Left common carotid artery plus branches (tissue), 1 donor: ENCODE measurements around a stretch of chr13.

GRCh38 chr13:55577399-55578484 lies 1563.0 kb upstream of the PRR20A start:
- PRO-cap, result no peak

- PRO-cap, result no peak
Observed at GRCh38 chr13:55660031-55660633, 1480.6 kb upstream of the PRR20A start.

GRCh38 chr13:55879718-55880179 lies 1261.0 kb upstream of the PRR20A start:
- PRO-cap, result no peak

DNA sequence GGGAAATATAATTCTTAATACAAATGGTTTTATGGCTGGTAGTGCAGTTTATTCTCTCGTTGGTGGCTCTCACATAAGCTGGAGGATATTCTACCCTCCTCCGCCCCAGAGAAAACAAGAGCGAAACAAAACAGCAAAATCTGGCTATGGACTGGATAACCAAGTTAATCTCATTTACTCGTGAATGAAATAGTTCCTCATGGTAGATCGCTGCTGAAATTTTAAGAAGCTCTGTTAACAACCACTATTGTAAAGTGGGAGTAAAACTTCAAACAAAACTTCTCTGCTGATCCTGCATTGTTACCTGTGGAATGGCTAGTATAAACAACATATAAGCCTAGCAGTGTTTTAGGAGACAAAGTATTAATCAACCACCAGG lies 30.2 kb upstream of the PCDH17 start:
- PRO-cap, result no peak

DNA sequence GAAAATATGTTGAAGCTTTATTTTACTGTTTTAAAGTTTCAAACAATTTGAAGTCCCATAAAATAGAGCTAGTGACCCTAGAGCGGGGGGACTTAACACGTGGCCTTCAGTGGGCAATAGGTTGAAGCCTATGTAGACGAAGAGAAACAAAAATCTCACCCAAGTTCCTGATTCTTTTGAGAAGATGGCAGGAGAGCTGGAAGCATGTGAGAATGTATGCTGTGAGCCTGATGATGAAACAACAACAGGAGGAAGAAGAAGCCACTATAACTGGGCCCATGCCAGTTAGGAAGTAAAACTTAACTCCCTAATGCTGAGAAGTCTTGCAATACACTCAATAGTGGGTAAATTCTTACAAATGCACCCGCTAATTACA lies 9.0 kb downstream of the PCDH17 start:
- PRO-cap, result no peak

DNA sequence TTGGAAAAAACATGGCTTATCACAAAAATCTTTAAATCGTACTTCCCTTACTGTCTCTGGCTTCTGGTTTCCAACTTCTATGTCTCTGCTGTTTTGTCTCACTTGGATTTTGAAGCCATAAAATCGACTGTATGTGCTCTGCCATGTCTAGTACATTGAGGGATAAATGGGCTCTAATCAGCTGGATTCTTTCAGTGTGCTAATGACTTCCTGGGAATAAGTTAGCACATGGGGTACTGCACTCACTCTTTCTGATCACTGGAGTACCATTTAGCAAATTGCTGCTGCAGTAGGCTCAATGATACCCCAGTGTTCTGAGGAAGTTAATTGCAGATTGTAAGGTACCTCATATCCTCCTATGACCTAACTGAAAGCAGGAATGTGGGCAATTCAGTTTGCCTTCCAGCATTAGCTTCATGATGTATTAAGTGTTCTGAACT lies 229.2 kb downstream of the PCDH17 start:
- PRO-cap, result no peak

GRCh38 chr13:59368701-59369171 lies 795.0 kb downstream of the DIAPH3 start:
- PRO-cap, result no peak

GRCh38 chr13:59397836-59398619 lies 765.7 kb downstream of the DIAPH3 start:
- PRO-cap, result no peak

- PRO-cap, result no peak
Observed at GRCh38 chr13:60158127-60159086, 5.3 kb downstream of the DIAPH3 start.

DNA sequence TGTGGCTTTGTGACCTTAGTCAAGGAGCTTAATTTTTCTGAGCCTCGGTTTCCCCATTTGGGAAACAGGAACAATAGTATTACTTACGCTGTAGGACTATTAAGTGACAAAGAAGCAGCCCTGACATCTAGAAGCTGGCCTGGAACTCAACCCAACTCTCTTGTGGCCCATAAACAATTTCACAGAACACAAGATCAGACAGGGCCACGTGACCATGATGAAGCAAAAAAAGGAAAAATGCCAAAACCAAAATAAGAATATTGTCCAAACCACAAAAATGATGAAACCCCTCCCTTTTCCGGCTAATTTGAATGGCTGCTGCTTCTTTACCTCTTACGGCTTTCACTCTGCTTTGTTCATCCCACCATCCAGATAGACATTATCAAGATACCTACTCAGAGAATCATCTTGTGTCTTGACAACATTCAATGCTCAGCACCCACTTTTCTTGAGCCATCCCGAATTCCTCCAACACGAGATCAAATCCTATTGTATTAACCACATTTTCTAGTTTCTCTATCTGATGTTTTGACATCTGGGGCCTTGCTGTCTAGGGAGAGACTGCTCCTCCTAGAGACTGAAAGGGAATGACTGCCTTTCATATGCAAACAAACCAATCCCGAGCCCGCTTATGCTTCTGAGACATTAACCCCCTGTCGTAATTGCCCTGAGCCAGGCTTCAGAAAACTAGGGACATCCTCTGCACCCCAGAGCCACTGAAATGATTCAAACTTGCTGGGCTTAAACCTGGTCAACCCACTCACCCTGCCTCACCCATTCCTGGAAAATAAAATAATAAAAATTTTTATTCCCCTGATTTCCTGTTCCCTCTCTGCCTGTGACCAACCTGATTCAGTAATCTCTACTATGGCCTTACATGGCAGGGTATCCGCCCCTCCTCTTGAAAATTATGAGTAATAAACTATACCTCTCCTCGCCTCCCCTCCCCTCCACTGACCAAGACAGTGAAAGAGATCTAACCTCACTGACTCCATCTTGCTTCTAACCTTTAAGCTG lies 186.4 kb downstream of the TDRD3 start:
- PRO-cap, result no peak

GRCh38 chr13:63278946-63279145 lies 467.7 kb upstream of the ENSG00000237378 start:
- PRO-cap, result no peak

- PRO-cap, result no peak
Observed at GRCh38 chr13:64077933-64078429, 245.1 kb upstream of the ENSG00000285566 start.

DNA sequence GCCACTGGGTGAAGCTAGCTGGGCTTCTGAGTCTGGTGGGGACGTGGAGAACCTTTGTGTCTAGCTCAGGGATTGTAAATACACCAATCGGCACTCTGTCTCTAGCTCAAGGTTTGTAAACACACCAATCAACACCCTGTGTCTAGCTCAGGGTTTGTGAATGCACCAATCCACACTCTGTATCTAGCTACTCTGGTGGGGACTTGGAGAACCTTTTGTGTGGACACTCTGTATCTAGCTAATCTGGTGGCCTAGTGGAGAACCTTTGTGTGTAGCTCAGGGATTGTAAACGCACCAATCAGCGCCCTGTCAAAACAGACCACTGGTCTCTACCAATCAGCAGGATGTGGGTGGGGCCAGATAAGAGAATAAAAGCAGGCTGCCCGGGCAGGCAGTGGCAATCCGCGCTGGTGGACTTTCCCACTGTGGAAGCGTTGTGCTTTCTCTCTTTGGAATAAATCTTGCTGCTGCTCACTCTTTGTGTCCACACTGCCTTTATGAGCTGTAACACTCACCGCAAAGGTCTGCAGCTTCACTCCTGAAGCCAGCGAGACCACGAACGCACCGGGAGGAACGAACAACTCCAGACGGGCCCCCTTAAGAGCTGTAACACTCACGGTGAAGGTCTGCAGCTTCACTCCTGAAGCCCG lies 607.6 kb downstream of the PCDH9 start:
- PRO-cap, result no peak

DNA sequence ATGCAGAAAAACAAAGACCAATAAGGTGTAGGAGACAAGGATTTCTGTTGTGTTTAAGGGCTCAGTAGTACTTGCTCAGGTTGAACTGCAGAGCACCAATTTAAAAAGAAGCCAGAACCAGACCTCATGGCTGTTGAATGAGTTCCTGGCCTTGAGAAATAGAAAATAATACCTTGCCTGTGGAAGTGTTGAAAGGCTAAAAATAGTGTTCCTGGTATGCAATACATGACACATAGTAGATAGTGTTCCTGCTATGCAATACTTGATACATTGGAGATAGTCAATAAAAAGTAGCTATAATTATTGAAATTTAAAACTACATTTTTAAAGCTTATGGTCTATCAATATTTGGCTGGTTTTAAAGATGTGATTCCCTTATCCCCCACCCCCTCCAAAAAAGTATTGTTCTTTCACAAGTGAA lies 595.7 kb downstream of the PCDH9 start:
- PRO-cap, result no peak

GRCh38 chr13:66995157-66995962 lies 234.8 kb downstream of the PCDH9 start:
- PRO-cap, result no peak

DNA sequence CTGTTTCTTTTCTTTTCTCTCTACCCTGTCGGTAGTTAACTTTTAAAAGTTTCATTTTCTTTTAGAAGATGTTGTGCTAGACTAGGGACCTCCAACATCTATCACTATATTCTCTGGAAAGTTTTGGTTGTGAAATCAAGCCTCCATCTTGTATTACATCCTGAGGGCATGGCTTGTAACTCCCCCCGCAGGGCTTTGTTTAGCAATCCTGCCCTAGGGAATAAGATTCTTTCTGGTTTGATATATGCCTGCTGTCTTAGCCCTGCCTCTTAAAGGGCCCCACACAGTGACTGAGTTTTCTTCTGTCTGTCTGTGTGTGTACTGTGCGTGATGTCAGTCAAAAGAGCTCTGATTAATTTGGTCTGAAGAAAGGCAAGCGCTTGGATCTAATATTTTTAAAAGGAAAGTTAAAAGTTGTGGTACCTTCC lies 1027.4 kb upstream of the PCDH9 start:
- PRO-cap, result no peak

DNA sequence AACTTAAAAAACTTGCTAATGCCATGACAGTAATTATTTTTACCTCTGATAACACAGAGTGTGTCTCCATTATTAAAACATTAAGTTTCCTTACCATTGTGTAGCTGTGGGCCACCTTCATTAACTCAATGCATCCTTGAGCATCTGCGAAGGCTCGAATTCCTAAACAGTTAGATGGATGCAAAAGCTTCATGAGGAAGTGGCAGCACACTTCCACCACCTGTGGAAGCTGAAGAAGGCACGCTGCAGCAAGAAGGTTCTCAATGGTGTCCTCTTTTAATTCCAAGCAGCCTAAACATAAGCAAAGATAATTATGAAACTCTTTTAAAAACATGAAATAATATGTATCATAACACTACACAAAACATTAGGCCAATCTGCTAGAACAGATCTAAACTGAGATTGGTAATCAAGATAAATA lies 168.3 kb downstream of the KLHL1 start:
- PRO-cap, result no peak

- PRO-cap, result no peak
Observed at GRCh38 chr13:71242141-71242609, 624.8 kb downstream of the DACH1 start.

GRCh38 chr13:71488756-71489383 lies 378.1 kb downstream of the DACH1 start:
- PRO-cap, result no peak

DNA sequence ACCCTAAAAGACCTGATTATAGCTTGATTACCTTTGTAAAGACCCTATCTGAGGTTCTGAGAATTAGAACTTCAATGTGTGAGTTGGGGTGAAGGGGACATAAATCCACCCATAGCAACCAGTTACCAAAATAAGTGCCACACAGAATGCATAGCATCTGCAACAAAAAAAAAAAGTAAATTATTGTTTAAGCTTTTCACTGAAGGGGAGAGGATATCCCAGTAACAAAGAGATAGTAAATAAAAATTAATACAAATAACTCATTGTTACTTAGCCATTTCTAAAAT lies 175.2 kb downstream of the MZT1 start:
- PRO-cap, result no peak